Keratinocyte (primary cell): ENCODE data around the genes ZMAT3, FXR1, DNAJC19 and MCF2L2.

GRCh38 chr3:177322890-177323212 is 125.6 kb upstream of the TBL1XR1 start:
CAGE:
- cytosol, long polyA minus RNA = no peak
- cytosol, long polyA plus RNA = no peak
- long polyA plus RNA = no peak
- nucleus, long polyA minus RNA = no peak
- nucleus, long polyA plus RNA = no peak

GRCh38 chr3:177646835-177647117 is 449.5 kb upstream of the TBL1XR1 start:
CAGE:
- cytosol, long polyA minus RNA = no peak
- cytosol, long polyA plus RNA = no peak
- long polyA plus RNA = no peak
- nucleus, long polyA minus RNA = no peak
- nucleus, long polyA plus RNA = no peak

DNA sequence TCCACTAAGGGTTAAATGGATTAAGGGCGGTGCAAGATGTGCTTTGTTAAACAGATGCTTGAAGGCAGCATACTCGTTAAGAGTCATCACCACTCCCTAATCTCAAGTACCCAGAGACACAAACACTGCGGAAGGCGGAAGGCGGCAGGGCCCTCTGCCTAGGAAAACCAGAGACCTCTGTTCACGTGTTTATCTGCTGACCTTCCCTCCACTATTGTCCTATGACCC is 38.5 kb downstream of the ZMAT3 start:
CAGE:
- cytosol, long polyA minus RNA = no peak
- cytosol, long polyA plus RNA = no peak
- long polyA plus RNA = no peak
- nucleus, long polyA minus RNA = no peak
- nucleus, long polyA plus RNA = no peak

GRCh38 chr3:179071163-179072132 is at the start of gene ZMAT3:
ZMAT3 (minus strand) TSS chr3:179071809.
CAGE:
- cytosol, long polyA minus RNA = start-site peak on the minus strand at chr3:179071757-179071828, 27 reads
- cytosol, long polyA plus RNA = no peak
- long polyA plus RNA = no peak
- nucleus, long polyA minus RNA = no peak
- nucleus, long polyA plus RNA = no peak

CAGE:
- cytosol, long polyA minus RNA = no peak
- cytosol, long polyA plus RNA = no peak
- long polyA plus RNA = no peak
- nucleus, long polyA minus RNA = no peak
- nucleus, long polyA plus RNA = no peak
Measured at GRCh38 chr3:179563409-179563940, 749 bp downstream of the ACTL6A start.

CAGE:
- cytosol, long polyA minus RNA = no peak
- cytosol, long polyA plus RNA = no peak
- long polyA plus RNA = no peak
- nucleus, long polyA minus RNA = no peak
- nucleus, long polyA plus RNA = no peak
Measured at GRCh38 chr3:179760822-179761435, 108.1 kb downstream of the USP13 start.

DNA sequence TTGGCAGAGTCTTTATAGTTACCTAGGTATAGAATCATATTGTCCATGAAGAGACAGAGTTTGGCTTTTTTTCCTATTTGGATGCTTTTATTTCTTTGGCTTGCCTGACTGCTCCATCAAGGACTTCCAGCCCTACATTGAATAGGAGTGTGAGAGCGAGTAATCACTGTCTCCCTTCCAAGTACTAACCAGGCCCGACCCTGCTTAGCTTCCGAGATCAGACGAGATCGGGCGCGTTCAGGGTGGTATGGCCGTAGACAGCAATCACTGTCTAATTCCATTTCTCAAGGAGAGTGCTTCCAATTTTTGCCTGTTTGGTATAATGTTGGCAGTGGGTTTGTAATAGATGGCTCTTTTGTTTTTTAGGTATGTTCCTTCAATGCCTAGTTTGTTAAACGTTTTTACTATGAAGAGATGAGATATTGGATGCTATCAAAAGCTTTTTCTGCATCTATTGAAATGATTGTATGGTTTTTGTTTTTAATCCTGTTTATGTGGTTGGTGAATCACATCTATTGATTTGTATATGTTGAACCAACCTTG is 125.1 kb upstream of the PEX5L start:
CAGE:
- cytosol, long polyA minus RNA = no peak
- cytosol, long polyA plus RNA = no peak
- long polyA plus RNA = no peak
- nucleus, long polyA minus RNA = no peak
- nucleus, long polyA plus RNA = no peak

CAGE:
- cytosol, long polyA minus RNA = start-site peak on the plus strand at chr3:180912661-180912683, 205 reads
- cytosol, long polyA plus RNA = start-site peak on the plus strand at chr3:180912663-180912707, 925 and 891 reads in 2 replicates
- long polyA plus RNA = start-site peak on the plus strand at chr3:180912661-180912688, 885 and 861 reads in 2 replicates
- nucleus, long polyA minus RNA = start-site peak on the plus strand at chr3:180912664-180912693, 166 reads
- nucleus, long polyA plus RNA = start-site peak on the plus strand at chr3:180912661-180912704, 1,371 and 2,555 reads in 2 replicates
Measured at GRCh38 chr3:180912158-180912828, at the start of gene FXR1. FXR1 (plus strand) TSS chr3:180912670.

DNA sequence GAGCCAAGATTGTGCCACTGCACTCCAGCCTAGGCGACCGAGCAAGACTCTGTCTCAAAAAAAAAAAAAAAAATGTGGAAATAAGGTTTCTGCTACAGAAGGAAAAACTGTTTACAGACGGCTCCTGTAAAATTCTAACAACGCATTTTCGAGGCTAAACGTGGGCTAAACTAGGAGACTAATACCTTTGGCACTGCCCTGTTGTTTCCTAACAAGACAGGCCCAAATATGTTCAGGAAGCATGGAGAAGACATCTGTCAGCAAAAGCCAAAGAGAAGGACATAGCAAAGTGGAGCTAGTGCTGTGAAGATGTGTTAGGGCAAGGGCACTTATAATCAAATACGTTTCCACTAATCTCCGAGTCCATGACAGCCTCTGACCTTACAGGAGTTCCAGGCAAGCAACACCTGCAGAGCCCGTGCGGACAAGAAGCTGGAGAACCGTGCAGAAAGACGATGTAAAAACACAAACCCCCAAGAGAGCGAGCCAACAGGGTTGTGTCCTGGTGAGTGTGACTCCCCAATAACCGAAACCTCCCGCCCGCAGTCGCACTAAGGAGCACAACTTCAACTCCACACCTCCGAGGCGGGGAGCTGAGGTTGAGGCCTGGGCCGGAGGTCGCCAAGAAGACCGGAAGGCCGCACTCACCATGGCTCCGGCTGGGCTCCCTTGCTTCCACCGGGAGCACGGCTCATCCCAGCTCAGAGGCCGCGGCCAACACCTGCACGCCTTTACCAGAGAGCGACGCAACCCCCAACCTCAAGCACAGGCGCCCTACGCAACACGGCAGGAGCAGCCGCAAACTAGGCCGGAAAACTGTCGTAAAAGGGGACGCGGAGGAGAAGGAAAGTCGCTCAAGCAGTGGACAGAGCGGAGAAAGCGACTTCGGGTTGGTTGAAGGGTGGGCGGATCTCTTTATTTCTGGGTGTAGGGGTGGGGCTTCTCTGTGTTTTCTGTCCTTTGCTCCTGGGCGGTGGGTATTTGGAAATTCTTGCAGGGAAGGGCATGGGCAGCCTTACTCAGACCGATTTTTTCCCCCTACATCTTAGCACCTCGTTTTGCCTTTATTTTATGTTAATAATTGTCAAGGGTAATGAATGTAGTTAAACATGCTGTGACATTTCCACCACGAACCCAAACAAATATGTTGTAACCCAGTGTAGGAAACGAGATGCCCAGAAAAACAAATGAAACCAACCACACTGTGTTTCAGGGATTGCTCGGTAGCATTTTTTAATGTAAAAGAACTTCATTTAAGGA is at the start of gene DNAJC19:
Gene DNAJC19 (minus strand): TSS at position 785 of the 1,260 bp plus-strand sequence.
CAGE:
- cytosol, long polyA minus RNA = start-site peak on the minus strand centred at position 737 of the sequence, 8 bp wide, 21 reads
- cytosol, long polyA plus RNA = start-site peak on the minus strand centred at position 759 of the sequence, 59 bp wide, 1,778 and 597 reads in 2 replicates
- long polyA plus RNA = start-site peak on the minus strand centred at position 746 of the sequence, 86 bp wide, 3,755 and 2,513 reads in 2 replicates
- nucleus, long polyA minus RNA = start-site peak on the minus strand centred at position 756 of the sequence, 11 bp wide, 22 reads; start-site peak on the plus strand centred at position 831 of the sequence, 18 bp wide, 13 reads
- nucleus, long polyA plus RNA = start-site peak on the minus strand centred at position 747 of the sequence, 88 bp wide, 287 and 396 reads in 2 replicates

DNA sequence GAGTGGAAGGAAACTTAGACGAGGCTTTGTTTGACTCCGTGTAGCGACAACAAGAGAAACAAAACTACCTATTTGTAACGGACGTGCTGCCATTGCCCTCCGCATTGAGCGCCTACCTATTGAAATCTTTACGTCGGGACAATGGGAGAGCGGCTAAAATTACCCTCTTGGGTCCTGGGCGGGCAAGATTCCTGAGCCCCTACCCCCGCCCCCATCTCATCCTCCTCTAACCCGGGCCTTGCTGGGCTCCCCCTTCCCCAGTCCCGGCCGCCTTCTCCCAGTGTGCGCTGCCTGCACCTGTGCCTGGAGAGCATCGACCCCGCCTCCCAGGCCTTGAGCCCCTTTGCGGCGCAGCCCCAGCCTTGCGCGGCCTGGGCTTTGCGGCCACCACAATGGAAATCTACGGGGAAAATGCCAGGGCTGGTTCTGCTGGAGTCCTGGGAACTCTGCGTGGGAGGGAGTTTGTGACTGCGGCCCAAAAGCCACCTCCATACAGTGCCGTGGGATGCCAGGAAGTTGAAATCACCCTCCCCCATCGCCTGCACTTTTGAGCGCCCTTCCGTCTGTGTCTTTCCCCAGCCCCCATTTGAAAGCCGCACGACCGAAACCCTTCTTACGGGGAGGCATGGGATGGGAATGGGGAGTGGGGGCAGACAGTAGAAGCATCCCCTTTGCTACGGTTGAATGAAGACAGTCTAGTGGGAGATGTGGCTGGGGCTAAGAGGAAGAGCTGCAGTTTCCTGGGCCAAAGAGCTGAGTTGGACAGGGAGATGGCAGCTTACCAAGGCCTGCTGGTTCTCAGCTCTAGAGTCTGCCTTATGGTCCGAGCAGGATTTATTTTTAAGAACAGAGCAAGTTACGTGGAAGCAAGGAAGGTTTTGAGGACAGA is 1.1 kb upstream of the SOX2 start:
CAGE:
- cytosol, long polyA minus RNA = no peak
- cytosol, long polyA plus RNA = no peak
- long polyA plus RNA = no peak
- nucleus, long polyA minus RNA = no peak
- nucleus, long polyA plus RNA = no peak

GRCh38 chr3:182567741-182568030 is 225.6 kb upstream of the ATP11B start:
CAGE:
- cytosol, long polyA minus RNA = no peak
- cytosol, long polyA plus RNA = no peak
- long polyA plus RNA = no peak
- nucleus, long polyA minus RNA = no peak
- nucleus, long polyA plus RNA = no peak

CAGE:
- cytosol, long polyA minus RNA = no peak
- cytosol, long polyA plus RNA = no peak
- long polyA plus RNA = no peak
- nucleus, long polyA minus RNA = no peak
- nucleus, long polyA plus RNA = no peak
Measured at GRCh38 chr3:182835866-182836762, 42.8 kb downstream of the ATP11B start.

GRCh38 chr3:182849332-182850069 is 56.2 kb downstream of the ATP11B start:
CAGE:
- cytosol, long polyA minus RNA = no peak
- cytosol, long polyA plus RNA = no peak
- long polyA plus RNA = no peak
- nucleus, long polyA minus RNA = no peak
- nucleus, long polyA plus RNA = no peak

DNA sequence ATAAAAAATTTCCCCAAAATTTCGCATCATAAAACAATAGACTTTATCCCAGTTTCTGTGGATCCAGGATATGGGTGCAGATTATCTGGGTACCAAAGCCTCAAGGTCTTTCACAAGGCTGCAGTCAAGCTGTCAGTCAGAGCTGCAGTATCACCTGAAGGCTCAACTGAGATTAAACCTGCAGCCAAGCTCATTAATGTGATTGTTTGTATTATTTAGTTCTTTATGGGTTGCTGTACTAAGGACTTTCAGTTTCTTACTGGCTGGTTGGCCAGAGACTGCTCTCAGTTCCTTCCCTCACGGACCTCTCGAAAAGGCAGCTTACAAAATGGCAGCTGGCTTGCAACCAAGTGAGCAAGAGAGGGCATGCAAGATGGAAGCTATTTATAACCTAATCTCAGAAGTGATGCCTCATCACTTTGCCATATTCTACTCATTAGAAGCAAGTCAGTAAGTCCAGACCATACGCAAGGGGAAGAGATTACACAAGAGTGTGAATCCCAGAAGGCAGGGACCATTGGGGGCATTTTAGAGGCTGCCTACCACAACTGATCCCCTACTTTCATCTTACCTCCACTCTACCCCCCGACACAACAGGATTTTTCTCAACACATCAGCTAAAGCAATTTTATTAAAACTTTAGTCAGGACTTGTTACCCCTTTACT is 54.8 kb downstream of the DCUN1D1 start:
CAGE:
- cytosol, long polyA minus RNA = no peak
- cytosol, long polyA plus RNA = no peak
- long polyA plus RNA = no peak
- nucleus, long polyA minus RNA = no peak
- nucleus, long polyA plus RNA = no peak

DNA sequence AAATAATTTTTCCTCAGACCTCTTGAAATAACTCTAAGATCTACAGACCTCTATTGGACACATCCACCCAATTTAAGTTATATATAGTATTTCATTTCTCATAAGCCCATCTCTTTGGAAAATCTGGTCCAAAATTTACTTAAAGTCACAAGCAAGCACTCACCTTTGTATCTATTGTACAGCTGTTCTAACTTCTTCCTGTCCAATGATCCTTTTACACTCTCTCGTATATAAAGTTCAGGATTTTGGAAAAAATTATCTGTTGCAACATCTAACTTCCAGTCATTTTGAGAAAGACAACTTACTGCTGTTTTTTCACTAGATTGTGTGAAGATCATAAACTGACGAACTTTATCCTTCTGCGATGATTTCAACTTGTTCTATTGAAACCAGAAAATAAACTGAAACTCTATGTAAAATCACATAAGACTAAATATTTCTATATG is 14.9 kb downstream of the DCUN1D1 start:
CAGE:
- cytosol, long polyA minus RNA = start-site peak on the minus strand centred at position 208 of the sequence, 79 bp wide, 15 reads; start-site peak on the minus strand centred at position 336 of the sequence, 42 bp wide, 11 reads
- cytosol, long polyA plus RNA = no peak
- long polyA plus RNA = no peak
- nucleus, long polyA minus RNA = no peak
- nucleus, long polyA plus RNA = no peak

GRCh38 chr3:182985782-182986298 is 5.5 kb upstream of the DCUN1D1 start:
CAGE:
- cytosol, long polyA minus RNA = no peak
- cytosol, long polyA plus RNA = no peak
- long polyA plus RNA = no peak
- nucleus, long polyA minus RNA = no peak
- nucleus, long polyA plus RNA = no peak

GRCh38 chr3:183258466-183259151 is 5.6 kb downstream of the B3GNT5 start:
CAGE:
- cytosol, long polyA minus RNA = no peak
- cytosol, long polyA plus RNA = no peak
- long polyA plus RNA = no peak
- nucleus, long polyA minus RNA = no peak
- nucleus, long polyA plus RNA = no peak

CAGE:
- cytosol, long polyA minus RNA = no peak
- cytosol, long polyA plus RNA = no peak
- long polyA plus RNA = no peak
- nucleus, long polyA minus RNA = no peak
- nucleus, long polyA plus RNA = no peak
Measured at GRCh38 chr3:183265990-183266807, 13.1 kb downstream of the B3GNT5 start.

GRCh38 chr3:183357615-183358177 is 70.7 kb downstream of the MCF2L2 start:
CAGE:
- cytosol, long polyA minus RNA = no peak
- cytosol, long polyA plus RNA = no peak
- long polyA plus RNA = no peak
- nucleus, long polyA minus RNA = no peak
- nucleus, long polyA plus RNA = no peak

CAGE:
- cytosol, long polyA minus RNA = no peak
- cytosol, long polyA plus RNA = no peak
- long polyA plus RNA = no peak
- nucleus, long polyA minus RNA = no peak
- nucleus, long polyA plus RNA = no peak
Measured at GRCh38 chr3:183428449-183429300, at the start of gene MCF2L2. MCF2L2 (minus strand) TSS chr3:183428619.